Measurements from ENCODE around the genes BMPR1B, UNC5C, RAP1GDS1, TSPAN5 and ADH7.

DNA sequence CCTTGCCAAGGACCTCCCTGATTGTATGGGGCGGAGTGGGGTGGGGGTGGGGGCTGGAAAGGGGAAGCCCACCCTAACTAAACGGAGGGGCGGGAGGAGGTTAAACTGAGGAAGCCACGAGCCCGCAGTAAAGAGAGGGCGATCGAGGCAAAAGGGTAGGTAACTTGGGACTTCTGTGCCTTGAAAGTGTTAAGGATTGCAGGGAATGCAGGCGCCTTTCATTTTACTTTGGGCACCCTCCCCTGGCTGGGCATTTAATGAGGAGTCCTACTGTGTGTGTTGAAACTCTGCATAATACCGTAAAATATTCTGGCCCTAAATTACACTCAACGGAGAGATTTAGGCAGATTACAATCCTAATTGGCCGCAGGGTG lies 996 bp upstream of the ATOH1 start:
- PRO-cap: no peak

DNA sequence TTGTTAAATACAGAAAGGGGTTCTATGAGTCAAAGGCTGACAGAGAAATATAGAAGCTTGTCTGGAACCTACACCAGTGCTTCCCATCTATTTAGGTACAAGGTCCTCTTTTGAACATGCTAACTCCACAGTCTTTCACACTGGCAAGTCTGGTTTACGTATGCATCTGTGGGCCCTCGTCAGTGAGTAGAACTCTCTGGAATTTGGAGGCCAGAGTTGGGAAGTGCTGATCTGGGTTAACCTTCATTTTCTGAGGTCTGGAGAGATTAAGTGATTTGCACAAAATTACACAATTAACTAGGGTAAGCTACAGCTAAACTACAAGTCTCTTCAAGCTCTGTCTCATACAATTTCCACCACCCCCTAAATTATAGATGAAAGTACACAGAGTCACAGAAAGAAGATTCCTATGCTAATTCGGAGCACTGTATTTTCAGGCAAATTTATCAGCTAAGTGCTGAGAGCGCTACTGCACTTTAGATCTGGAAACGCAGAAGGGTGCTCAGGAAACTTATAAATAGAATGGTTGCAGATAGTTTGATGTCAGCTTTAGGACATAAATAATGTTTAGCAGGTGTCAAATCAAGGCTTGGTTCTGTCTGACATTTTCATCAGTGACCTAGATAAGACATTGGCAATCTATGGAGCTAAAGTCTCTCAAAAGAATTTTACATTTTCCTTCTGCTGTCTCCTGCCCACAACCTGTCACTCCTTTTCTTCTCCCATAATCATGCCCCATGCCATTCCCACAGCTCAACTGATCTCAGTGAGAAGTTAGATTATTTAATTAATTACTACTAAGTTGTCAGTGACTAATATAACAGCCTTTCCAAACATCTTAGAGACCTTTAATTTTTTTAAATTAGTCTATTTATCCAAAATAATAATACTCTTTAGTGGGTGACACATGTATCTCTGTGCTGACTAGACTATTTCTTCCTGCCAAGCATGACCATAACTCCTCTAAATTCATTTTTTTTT lies 42.9 kb upstream of the PDLIM5 start:
- PRO-cap: no peak

DNA sequence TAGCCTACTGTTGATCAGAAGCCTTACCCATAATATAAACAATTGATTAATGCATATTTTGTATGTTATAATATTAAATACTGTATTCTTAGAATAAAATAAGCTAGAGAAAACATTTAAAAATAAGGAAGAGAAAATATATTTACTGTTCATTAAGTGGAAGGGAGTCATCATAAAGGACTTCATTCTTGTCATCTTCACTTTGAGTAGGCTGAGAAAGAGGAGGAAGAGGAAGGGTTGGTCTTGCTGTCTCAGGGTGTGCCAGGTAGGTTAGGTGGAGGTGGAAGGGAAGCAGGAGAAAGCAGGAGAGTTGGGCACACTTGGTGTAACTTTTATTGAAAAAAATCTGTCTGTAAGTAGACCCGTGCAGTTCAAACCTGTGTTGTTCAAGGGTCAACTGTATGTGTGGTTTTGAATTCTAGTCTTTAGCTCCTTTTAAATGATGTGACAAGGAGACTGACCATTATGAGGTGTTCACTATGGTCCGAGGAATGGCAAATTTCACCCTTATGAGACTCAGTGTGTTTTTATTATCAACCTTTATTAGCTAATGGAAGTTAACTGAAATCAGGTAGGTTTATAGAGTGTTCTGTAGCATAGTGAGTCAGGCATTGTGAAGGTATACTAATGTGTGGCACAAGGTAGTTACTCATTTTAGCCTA lies 11.7 kb downstream of the PDLIM5 start:
- PRO-cap: no peak

- PRO-cap: no peak
Observed at GRCh38 chr4:94602901-94603419, 151.2 kb downstream of the PDLIM5 start.

DNA sequence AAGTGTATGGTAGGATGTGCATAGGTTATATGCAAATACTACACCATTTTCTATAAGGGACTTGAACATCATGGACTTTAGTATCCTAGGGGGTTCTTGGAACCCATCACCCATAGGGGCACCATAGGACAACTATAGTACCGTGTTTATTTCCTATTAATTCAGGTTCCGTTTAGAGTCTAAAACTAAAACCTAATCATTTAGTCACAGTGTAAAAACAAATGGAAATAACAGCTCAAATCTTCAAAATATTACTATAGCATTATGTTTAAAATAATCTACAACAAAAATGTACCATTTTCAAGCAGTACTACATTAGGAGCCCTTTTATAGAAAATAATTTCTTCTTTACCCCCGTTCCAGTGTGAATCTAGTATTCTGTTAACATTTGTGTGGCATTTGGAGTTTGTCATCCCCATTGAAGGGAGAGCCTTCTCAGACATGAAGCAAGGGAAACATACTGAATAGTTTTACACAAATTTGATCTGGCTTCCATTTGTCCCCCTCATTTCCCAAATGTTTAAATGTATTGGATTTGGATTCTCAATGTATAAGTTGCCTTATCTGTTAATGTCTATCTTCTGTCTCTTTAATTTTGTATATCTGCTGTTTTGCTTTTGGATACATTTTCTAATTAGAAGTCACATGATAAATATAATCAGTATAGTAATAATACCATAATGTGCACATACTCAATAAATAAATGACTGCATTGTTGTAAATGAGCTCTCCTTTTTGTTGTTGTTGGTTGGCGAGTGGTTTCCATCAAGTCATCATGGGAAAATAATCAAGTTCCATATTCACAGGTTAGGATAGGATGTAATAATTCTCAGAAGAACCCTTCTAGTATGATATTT lies 90.0 kb upstream of the BMPR1B start:
- PRO-cap: no peak

- PRO-cap: bidirectional peak, plus-strand start at chr4:94757970, minus-strand start at chr4:94757713
Observed at GRCh38 chr4:94757525-94758303, at the start of gene BMPR1B. BMPR1B (plus strand) TSS chr4:94757955.

DNA sequence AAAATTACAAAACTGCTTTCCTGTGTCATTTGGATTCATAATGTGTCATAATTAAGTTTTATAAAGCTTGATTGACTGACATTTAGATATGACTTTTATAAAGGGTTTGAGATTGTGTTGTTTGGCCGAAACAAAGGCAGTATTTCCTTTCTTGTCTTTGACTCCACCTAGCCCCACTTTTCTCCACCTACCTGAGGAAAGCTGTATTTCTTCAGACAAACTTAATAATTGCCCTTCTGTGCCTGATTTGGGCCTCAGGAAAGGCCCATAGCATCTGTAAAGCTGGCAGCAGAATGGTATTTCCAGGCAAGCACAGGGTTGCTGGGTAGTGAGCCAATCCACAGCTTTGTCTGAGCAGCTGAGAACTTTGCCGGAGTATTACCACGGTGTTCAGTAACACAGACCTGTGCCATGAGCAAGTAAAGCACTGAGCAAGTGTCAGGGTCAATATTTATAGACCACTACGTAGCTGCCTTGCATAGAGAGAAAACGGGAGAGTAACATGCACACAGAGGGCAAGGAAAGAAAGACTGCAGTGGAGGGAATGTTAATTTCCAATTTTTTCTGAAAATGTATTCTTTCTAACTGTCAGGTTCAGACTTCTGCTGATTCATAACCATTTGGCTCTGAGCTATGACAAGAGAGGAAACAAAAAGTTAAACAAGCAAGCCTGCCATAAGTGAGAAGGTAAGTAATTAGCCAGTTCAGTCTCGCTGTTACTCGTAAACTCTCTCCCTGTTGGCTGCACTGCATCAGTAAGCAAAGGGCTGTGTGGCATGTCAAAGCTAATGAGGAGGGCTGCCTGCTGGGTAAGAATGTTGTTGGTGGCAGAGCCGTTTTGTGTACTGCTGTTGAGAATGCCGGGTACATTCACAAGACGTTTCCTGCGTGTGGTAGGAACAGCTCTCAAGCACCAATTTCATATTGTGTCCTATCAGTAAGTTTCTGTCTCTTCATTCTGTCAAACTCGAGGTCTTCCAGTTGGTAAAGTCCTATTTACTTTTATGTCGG lies 238.0 kb downstream of the BMPR1B start:
- PRO-cap: no peak

DNA sequence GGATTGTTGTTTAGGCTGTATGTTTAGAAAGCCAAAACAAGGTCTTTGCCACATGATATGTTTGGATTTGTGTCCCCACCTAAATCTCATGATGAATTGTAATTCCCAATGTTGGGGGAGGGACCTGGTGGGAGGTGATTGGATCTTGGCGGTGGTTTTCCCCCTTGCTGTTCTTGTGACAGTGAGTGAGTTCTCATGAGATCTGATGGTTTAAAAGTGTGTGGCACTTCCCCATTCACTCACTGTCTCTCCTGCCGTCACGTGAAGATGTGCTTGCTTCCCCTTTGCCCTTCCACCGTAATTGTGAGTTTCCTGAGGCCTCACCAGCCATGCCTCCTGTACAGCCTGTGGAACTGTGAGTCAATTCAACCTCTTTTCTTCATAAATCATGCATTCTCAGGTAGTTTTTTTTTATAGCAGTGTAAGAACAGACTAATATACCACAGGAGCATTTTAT lies 304.0 kb downstream of the BMPR1B start:
- PRO-cap: no peak

GRCh38 chr4:95091159-95091783 lies 333.5 kb downstream of the BMPR1B start:
- PRO-cap: no peak

DNA sequence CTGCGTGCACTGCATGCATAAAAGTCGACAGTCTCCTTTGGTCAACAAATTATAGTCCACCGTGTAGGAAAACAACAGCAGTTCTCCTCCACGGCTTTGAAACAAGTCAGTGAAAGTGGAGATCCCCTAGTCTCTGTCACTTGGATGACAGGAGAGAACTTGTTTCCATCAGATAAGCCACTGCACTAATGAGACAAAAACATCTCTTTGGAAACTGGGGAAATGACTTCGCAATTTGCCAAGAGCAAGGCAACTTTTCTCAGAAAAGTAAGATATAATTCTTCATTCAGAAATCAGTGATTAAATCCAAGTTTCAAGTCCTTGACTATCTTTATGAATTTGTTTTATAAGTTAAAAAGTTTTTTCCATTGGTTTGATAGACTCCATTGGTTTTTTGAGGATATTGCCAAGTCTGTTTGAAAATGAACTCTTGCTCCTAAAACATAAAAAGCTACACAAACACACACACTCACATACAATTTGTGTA lies 9.5 kb downstream of the UNC5C start:
- PRO-cap: no peak

- PRO-cap: no peak
Observed at GRCh38 chr4:95545413-95546158, 3.2 kb downstream of the UNC5C start.

DNA sequence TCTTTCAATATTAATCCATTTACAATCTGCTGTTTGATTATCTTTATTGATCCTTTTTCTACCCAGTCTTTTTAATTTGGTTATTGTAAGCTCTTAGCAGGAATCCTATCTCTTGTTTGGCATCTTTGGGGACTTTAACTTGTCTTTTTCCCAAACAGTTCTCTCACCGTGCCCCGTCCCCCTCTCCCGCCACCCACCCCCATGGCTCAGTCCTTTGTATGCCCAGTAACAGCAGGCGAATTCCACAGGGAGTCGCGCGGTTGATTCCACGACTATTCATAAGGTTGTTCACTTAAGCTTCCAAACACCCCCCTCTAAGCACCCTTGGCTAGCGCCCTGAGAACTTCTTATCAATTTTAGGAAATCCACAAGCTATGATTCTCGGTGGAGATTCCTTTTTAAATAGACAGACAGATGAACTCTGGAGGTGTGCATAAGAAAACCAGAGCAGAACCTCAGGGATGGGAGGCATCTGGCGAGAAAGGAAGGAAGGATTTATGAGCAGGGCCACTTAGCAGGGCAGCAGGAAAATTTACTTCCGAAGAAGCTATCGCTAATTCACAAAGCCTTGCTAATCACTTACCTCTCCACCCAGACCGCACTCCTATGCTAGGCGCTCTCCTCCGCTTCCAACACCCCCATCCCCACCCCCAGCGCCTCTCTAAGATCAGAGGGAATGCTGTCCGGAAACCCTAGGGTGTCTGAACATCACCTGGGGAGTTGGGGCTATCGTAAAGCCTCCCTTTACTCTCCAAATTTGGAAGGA lies 1.8 kb downstream of the UNC5C start:
- PRO-cap: no peak

GRCh38 chr4:95548605-95549800 lies at the start of gene UNC5C:
UNC5C (minus strand) TSS chr4:95548973.
- PRO-cap: bidirectional peak, plus-strand start at chr4:95549115, minus-strand start at chr4:95548970

- PRO-cap: bidirectional peak, plus-strand start at chr4:98261453, minus-strand start at chr4:98261135
Observed at GRCh38 chr4:98261072-98261788, at the start of gene RAP1GDS1. RAP1GDS1 (plus strand) TSS chr4:98261384.

GRCh38 chr4:98446399-98447142 lies 185.4 kb downstream of the RAP1GDS1 start:
- PRO-cap: no peak

DNA sequence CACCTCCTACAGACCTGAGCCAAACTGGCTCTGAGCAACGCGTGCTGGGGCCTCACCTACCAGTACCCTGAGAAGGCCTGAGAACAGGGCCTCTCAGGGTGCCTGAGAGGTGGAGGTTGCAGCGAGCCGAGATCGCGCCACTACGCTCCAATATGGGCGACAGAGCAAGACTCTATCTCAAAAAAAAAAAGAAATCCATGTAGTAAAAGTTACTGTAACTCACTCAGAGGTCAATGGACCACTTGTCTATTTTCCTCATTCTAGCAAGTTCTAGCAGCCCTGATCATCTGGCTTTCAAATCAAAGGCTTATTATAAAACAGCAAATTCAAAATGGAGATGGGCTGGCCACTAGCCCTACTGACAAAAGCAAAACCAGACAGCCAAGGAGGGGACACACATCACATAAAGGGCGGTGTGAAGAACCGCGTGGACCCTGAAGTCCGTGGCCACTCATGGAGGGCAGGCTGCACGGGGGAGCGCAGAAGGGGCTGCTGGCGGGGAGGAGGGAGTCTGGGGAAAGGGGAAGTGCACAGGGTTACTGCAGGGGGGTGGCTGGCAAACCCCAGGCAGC lies 87.5 kb downstream of the TSPAN5 start:
- PRO-cap: no peak

- PRO-cap: bidirectional peak, plus-strand start at chr4:98658904, minus-strand start at chr4:98658732
Observed at GRCh38 chr4:98657903-98659035, at the start of gene TSPAN5. TSPAN5 (minus strand) TSS chr4:98658611.

DNA sequence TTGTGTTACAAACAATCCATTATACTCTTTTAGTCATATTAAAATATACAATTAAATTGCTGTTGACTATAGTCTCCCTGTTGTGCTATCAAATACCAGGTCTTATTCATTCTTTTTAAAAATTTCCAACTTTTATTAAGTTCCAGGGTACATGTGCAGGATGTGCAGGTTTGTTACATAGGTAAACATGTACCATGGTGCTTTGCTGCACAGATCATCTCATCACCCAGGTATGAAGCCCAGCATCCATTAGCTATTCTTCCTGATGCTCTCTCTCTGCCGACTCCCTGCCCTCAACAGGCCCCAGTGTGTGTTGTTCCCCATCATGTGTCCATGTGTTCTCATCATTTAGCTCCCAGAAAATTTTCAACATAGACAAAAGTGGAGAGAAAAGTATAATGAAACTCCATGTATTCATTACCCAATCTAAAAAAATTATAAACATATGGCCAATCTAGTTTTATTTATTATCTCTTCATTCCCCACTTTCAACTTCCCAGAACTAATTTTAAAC lies 20.4 kb downstream of the ADH4 start:
- PRO-cap: no peak

DNA sequence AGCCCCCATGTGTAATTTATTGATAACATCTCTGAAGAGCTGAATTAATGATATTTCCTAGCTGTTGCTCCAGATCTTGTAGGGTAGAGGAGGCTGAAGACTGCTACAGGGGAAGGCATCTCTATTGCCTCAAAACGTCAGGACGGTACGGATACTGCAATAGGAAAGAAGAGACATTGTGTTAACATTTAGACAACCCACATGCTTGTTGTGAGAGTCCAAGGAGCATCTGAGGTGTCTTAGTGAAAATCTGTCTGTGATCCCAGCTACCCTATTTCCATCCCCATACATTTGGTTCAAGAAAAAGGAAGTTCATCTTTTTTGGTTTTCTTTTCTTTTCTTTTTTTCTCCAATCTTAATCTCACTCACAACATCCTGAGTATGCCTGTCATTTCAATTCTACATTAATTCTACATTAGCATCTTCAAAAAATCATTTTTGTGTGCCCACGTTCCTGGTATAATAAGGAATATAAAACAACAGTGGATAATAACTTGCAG lies 13.4 kb downstream of the ADH1B start:
- PRO-cap: no peak

- PRO-cap: no peak
Observed at GRCh38 chr4:99435137-99435486, at the start of gene ADH7. ADH7 (minus strand) TSS chr4:99435342.